Peyer's patch (tissue), 4 donors: ENCODE data around the gene PIWIL1.

GRCh38 chr12:130337745-130338300 lies at the start of gene PIWIL1:
Gene PIWIL1 (plus strand): TSS chr12:130337887.
- PRO-cap, result no peak
- RAMPAGE, long total RNA, 4 experiments, result no peak in any of the 4 experiments

DNA sequence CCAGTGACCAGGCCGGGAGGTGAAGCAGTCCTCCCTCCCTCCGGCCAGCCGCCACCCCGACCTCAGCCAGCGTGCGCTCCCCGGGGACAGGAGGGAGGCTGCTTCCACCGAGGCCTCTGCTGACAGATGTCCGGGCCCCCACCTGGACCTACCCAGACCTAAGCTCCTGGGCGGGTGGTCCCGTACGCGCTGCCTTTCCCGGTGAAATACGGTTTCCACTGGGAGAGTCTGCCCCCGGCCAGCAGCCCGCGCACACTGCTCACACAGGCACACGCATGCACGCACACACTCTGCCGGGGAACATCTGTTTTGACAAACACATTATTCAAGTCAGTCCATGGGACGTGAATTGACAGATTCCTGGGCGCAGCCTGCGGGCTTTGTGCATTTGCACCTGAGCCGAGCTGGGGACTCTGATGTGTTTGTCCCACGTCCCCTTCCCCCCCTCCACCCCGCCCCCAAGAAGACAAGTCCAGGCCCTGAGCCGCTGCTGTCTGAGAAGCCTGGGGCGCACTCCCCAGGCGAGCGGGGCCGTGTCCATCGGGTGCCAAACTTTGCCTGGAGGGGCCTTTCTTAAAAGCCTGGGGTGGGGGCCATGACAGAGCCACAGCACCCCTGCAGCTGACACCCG lies 667 bp downstream of the RIMBP2 start:
- PRO-cap, result no peak
- RAMPAGE, long total RNA, 4 experiments, result no peak in any of the 4 experiments

DNA sequence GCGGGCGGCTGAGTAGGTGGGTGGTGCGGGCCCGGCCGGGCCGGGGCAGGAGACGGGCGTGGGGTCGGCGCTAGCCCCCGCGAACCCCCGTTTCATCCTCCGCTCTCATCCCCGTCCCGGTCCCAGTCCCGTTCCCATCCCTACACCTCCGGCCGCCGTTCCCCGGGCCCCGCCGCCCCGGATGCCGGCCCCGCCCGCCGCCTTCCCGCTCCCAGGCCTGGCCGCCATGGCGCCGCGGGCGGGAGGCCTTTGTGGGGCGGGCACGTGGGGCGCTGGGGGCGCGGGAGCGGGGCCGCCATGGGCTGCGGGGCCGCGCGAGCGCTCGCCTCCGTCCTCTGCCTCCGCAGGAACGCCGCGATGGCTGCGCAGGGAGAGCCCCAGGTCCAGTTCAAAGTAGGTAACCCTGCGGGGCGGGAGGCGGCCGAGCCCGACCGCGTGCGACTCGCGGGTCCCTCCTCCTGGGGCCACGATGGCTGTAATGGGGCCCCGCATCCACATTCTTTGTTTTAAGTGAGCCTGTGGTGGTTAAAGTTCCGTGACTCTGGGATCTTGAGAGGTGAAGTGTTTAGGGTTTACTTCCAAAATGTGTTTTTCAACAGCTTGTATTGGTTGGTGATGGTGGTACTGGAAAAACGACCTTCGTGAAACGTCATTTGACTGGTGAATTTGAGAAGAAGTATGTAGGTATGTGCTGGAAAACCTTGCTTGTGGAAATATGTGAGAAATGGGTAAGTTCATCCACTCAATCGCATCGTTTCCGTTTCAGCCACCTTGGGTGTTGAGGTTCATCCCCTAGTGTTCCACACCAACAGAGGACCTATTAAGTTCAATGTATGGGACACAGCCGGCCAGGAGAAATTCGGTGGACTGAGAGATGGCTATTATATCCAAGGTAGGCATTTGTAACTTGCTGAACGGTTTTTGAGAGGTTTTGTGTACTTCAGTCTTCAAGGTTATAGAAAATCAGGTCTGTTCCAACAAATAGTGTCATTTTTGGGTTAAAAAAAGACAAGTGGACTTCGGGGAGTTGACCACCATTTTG lies 692 bp downstream of the RAN start:
- PRO-cap, result no peak
- RAMPAGE, long total RNA, 4 experiments, result no peak in any of the 4 experiments

GRCh38 chr12:130993704-130994407 lies 40.1 kb downstream of the ADGRD1 start:
- PRO-cap, result no peak
- RAMPAGE, long total RNA, 4 experiments, result no peak in any of the 4 experiments

DNA sequence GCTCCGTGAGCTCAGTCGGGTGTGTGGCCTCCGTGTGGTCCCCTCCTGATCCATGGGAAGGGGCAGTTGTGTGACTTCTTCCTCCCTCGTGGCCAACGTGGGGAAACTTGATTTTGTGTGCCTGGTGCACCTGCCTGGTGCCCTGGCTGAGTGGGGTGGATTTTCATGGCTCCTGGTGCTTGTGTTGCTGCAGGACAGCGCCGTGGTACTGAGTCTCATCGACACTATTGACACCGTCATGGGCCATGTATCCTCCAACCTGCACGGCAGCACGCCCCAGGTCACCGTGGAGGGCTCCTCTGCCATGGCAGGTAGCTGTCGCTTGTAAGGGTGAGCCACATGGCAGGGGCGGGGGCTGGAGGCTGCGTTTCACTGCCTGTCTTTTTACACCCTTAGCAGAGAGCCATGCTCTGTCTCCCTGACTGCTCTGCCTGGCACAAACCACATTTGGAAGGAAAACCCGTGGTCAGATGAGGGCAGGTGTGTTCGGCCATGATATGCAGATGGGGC lies 49.3 kb downstream of the ADGRD1 start:
- PRO-cap, result no peak
- RAMPAGE, long total RNA, 4 experiments, result no peak in any of the 4 experiments

DNA sequence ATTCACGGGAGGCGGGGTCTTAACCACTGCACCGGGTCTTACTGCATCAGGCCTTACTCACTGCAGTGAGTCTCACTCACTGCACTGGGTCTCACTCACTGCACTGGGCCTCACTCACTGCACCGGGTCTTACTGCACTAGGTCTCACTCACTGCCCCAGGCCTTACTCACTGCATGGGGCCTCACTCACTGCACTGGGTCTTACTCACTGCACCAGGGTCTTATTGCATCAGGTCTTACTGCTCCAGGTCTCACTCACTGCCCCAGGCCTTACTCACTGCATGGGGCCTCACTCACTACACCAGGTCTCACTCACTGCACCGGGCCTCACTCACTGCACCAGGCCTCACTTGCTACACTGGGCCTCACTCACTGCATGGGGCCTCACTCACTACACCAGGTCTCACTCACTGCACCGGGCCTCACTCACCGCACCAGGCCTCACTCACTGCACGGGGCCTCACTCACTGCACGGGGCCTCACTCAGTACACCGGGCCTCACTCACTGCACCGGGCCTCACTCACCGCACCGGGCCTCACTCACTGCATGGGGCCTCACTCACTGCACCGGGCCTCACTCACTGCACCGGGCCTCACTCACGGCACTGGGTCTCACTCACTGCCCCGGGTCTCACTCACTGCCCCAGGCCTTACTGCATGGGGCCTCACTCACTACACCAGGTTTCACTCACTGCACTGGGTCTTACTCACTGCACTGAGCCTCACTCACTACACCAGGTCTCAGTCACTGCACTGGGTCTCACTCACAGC lies 82.7 kb downstream of the ADGRD1 start:
- PRO-cap, result no peak
- RAMPAGE, long total RNA, 4 experiments, result no peak in any of the 4 experiments

- PRO-cap, result no peak
- RAMPAGE, long total RNA, 4 experiments, result no peak in any of the 4 experiments
Measured at GRCh38 chr12:131057642-131058107, 104.0 kb downstream of the ADGRD1 start.

GRCh38 chr12:131163979-131164357 lies 210.3 kb downstream of the ADGRD1 start:
- PRO-cap, result no peak
- RAMPAGE, long total RNA, 4 experiments, result no peak in any of the 4 experiments

DNA sequence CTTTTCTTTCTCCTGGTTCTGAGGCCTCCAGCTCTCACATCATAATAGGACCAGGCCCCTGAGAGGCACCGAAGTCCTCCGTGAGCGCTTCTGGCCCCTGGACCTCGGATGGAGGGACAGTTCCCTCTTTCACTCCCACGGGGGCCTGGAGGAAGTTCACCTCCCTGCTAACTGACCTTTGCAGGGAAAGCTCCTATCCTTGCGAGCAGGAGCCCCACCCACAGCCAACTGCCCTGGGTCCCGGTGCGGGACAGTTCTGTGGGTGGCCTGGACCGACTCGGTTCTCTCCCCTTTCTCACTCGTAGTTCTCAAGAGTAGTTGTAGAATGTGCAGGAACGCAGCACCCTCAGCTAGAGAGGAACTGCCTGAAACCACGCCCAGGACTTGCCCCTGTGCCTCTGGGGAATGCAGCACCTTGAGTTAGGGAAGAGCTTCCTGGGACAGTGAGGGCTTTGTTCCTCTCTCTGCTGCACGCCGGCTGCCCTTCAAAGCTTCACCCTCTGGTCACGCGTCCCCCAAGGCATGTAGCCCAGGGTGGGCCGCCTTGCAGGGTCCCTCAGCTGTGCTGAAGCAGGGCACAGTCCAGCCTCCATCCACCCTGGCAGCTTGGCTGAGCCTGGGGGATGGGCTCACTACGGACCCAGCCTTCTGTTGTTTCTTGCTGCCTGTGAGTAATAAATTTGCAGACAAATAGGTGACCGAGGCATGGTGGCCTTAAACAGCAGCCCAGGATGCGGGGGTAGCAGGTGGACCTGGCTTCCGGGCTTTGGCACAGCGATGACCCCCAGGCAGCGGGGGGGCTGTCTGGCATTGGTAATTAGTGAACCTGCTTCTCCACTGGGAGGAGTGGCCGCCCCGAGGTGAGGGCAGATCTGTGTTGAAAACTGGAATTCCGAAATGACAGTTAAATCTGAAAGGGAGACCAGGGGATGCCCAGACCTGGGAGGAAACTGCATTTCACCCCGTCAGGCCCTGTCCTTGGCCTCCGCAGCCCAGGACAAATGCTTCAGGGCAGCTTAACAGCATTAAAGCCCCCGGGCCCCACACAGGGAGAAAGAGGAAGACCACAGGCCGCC lies 264.7 kb downstream of the ADGRD1 start:
- PRO-cap, result no peak
- RAMPAGE, long total RNA, 4 experiments, result no peak in any of the 4 experiments

GRCh38 chr12:131355629-131356166 lies 355.2 kb upstream of the SFSWAP start:
- PRO-cap, result unidirectional peak, minus-strand start at chr12:131355982
- RAMPAGE, long total RNA, 4 experiments, result no peak in any of the 4 experiments

- PRO-cap, result no peak
- RAMPAGE, long total RNA, 4 experiments, result no peak in any of the 4 experiments
Measured at GRCh38 chr12:131456781-131457242, 254.1 kb upstream of the SFSWAP start.

- PRO-cap, result no peak
- RAMPAGE, long total RNA, 4 experiments, result no peak in any of the 4 experiments
Measured at GRCh38 chr12:131474331-131474814, 236.5 kb upstream of the SFSWAP start.

DNA sequence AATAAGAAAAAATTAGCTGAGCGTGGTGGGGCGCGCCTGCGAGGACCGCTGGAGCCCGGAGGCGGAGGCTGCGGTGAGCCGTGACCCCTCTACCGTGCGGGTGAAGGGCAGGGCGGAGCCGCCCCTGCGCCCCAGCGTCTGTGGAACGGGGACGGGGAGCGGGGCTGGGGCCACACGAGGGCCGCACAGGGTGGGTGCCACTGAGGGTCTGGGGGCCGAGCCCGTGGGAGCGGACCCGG lies 434 bp upstream of the PUS1 start:
- PRO-cap, result no peak
- RAMPAGE, long total RNA, 4 experiments, result no peak in any of the 4 experiments

GRCh38 chr12:131932045-131933101 lies 3.3 kb downstream of the PUS1 start:
- PRO-cap, result no peak
- RAMPAGE, long total RNA, 4 experiments, result no peak in any of the 4 experiments

DNA sequence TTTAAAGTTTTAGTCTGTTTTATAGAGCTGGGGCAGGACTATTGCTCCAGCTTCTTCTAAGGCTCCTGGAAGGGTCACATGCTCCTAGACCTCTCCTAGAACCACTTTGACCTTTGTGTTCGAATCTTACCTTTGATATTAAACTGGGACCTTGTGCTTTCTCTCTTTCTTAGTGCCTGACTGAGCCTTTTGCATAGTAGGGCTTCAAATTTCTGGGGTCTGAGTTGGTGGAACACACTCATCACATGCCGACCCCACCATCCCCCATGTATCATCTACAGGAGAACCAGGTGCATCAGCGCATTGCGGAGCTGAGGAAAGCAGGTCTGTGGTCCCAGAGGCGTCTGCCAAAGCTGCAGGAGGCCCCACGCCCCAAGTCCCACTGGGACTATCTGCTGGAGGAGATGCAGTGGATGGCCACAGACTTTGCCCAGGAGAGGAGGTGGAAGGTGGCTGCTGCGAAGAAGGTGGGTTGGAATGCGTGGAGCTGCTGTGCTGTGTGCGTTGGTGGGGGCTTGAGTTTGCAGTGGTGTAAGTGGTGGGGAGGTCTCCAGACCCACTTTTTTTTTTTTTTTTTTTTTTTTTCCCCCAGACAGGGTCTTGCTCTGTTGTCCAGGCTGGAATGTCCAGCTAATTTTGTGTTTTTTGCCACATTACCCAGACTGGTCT lies 37.8 kb downstream of the EP400 start:
- PRO-cap, result no peak
- RAMPAGE, long total RNA, 4 experiments, result start-site peak on the plus strand in 2 of 4 experiments, centred at positions 384 to 394 of the sequence, 21 to 25 reads per replicate

DNA sequence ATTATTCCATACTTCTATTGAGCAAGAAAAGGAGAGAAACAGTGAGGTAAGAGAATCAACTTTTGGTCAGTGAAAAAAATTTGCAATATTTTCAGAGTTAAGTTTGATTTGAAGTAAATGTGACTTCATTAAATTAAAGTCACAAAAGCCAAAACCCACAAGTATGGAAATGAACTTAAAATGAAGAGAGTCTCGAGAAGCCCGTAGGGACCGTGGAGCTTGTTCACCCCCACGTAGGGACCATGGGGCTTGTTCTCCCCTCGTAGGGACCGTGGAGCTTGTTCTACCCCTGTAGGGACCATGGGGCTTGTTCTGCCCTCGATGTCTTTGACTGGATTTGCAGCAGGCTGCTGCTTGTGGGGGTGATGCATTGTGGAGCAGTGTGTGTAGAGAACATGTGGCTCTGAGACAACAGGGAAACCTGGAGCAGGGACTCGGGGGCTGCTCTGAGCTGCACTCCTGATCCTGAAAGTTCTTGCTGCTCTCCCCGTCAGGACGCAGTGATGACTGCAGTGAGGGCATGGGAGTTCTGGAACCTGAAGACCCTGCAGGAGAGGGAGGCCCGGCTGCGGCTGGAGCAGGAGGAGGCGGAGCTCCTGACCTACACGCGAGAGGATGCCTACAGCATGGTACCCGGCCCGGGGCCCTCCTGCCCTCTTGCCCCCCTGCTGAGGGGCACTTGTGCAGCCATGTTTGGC lies 94.1 kb downstream of the EP400 start:
- PRO-cap, result no peak
- RAMPAGE, long total RNA, 4 experiments, result no peak in any of the 4 experiments

- PRO-cap, result no peak
- RAMPAGE, long total RNA, 4 experiments, result no peak in any of the 4 experiments
Measured at GRCh38 chr12:132050922-132051484, 93.1 kb downstream of the DDX51 start.

DNA sequence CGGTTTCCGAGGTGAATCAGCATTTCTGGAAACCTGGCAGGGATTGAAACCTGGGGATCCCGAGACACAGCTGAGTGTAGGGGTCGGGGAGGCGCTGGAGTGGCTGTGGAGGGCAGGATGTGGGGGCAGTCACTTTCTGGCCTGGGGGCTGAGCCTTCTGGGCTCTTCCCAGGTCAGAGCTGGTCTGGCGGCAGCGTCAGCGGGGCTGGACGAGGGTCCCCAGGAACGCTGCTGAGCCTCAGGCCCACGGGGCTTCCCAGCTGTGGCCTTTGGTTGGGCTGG lies 23.7 kb downstream of the NOC4L start:
- PRO-cap, result no peak
- RAMPAGE, long total RNA, 4 experiments, result no peak in any of the 4 experiments

- PRO-cap, result no peak
- RAMPAGE, long total RNA, 4 experiments, result no peak in any of the 4 experiments
Measured at GRCh38 chr12:132343801-132344154, 14.4 kb upstream of the GALNT9 start.

- PRO-cap, result no peak
- RAMPAGE, long total RNA, 4 experiments, result no peak in any of the 4 experiments
Measured at GRCh38 chr12:132422426-132422800, 67.5 kb upstream of the FBRSL1 start.